Iris pigment epithelial cell (primary cell): ENCODE measurements around the genes HSBP1L1 and TXNL4A.

GRCh38 chr18:79899905-79900381 is 51.5 kb downstream of the SLC66A2 start:
- RRBS, result no CpG with 5 or more reads among the region's 20 CpGs

- RRBS, result 98% methylated on average over 8 of the region's 50 CpGs
These were observed 48.7 kb downstream of the SLC66A2 start for GRCh38 chr18:79902327-79903523.

DNA sequence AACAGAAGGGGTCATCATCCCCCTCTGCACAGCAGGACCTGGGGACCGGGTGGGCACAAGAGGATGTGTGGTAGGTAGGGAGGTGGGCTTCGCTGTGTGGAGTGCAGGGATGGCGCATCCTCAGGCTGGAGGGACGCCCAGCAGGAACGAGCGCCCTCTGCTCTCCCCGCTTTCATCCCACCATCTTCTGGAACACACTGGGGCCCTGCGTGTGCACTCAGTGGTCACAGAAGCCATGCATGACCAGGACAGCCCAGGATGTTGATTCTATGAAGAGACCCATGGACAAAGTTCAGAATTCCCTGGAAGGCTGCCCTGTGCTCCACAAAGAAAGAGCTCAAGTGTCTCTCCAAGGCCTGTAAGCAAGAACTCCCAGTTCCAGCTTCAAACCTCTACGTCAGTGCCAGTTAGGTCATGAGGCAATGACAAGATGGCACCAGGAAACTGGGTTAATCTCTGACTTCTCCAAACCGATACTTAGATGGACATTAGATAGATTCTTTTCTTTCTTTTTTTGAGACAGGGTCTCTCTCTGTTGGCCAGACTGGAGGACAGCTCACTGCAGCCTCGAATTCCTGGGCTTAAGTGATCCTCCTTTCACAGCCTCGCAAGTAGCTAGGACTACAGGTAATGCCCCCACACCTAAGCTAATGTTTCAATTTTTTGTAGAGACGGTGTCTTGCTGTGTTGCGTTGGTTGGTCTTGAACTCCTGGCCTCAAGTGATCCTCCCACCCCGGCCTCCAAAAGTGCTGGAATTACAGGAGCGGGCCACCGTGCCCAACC is 3.4 kb downstream of the SLC66A2 start:
- RRBS, result no CpG with 5 or more reads among the region's 17 CpGs

DNA sequence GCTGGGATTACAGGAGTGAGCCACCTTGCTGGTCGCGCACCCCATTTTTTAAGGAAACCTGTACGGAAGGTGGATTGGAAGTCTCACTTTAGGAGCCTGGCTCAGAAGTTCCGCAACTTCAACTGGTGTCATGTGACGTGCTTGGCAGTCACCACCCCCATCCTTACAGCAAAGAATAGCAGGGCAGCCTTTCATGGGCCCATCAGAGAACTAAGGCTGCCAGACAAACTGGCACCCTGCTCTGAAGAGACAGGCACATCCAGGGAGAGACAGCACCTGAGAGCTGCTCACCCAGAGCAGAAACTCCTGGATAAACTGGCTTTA is 3.4 kb upstream of the SLC66A2 start:
- RRBS, result no CpG with 5 or more reads among the region's 5 CpGs

GRCh38 chr18:79962235-79962835 is 2.1 kb upstream of the HSBP1L1 start:
- RRBS, result 0% methylated on average over 1 of the region's 14 CpGs

- RRBS, result 2% methylated on average over 34 of the region's 82 CpGs
These were observed at the start of gene HSBP1L1 for GRCh38 chr18:79964197-79965051. Gene HSBP1L1, plus strand, starts transcription at chr18:79964643.

DNA sequence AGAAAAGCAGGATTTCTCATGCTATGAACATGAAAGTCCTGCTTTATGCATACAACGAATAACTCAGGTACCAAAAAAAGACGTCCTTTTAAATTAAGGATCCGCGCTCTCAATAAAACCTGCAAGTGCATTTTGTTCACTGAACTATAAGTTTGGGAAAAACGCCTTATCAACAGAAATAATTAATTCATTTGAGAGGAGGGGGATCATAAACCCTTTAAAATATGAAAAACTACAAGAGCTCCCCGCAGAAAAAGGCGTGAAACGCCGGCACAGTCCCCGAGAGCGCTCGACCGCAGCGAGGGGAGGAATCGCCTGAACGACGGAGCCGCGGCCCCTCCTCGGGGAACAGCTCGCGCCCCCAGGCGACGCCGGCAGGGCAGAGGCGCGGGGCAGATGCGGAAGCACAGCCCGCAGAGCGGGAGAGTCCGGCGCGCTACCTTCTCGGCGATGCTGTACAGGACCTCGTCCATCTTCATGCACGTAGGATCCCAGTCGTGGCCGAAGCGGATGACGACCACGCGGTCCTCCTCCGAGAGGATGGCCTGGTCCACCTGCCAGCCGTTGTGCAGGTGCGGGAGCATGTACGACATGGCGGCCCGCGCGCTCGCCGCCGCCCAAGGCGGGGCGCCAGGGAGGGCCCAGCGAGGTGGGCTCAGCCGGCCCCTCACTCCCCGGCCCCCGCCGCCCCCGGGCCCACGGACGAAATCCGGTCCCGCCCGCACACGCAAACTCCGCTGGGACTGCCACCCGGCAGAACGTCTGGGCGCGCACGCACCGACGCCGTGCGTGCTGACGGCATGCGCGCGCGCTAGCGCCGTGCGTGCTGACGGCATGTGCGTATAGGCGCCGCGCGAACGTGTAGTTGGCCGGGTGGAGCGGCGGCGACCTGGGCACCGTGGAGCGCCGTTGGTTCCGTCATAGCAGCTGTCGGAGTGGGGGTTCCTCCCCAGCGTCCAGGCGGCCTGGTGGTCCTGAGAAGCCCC is at the start of gene TXNL4A:
Gene TXNL4A (minus strand): TSS at position 764 of the 986 bp plus-strand sequence.
- RRBS, result 2% methylated on average over 18 of the region's 104 CpGs

- RRBS, result no CpG with 5 or more reads among the region's 6 CpGs
These were observed 7.5 kb downstream of the ADNP2 start for GRCh38 chr18:80116435-80116988.